BE2C (cell line): ENCODE results near the gene TNFAIP3.

GRCh38 chr6:136622650-136623293 lies 72.5 kb upstream of the MAP7 start:
- RRBS, result no CpG with 5 or more reads among the region's 6 CpGs

GRCh38 chr6:136784912-136785837 lies 7.1 kb downstream of the MAP3K5 start:
- RRBS, result no CpG with 5 or more reads among the region's 11 CpGs

- RRBS, result no CpG with 5 or more reads among the region's 18 CpGs
Measured at GRCh38 chr6:136793431-136793987, 1.2 kb upstream of the MAP3K5 start.

GRCh38 chr6:137416650-137417240 lies 77.4 kb downstream of the OLIG3 start:
- RRBS, result no CpG with 5 or more reads among the region's 9 CpGs

DNA sequence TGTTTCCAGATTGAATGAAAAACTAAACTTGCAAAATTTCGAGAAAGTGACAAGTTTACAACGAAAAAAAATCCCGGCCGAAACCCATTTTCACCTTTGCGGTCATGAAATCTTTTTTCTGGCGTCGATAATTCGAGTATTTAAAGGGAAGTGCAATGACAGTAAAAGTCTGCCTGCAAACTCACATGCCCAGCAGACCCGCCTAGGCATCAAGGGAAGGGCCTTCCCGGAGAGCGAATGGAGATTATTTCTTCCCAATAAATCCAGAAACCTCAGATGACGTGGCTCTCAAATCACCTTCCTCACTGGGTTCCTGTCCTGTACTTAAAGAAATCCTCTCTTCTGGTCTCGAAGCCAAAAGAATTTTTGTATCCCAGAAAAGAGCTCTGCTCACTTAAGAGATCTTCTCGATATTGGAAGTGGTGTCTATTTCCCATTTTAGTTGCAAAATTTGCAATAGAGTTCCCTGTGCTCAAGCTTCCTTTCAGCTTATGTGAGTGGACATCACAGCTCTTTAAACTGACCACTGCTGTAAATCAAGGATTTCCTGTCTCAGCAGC lies 4.1 kb downstream of the OLIG3 start:
- RRBS, result no CpG with 5 or more reads among the region's 14 CpGs

DNA sequence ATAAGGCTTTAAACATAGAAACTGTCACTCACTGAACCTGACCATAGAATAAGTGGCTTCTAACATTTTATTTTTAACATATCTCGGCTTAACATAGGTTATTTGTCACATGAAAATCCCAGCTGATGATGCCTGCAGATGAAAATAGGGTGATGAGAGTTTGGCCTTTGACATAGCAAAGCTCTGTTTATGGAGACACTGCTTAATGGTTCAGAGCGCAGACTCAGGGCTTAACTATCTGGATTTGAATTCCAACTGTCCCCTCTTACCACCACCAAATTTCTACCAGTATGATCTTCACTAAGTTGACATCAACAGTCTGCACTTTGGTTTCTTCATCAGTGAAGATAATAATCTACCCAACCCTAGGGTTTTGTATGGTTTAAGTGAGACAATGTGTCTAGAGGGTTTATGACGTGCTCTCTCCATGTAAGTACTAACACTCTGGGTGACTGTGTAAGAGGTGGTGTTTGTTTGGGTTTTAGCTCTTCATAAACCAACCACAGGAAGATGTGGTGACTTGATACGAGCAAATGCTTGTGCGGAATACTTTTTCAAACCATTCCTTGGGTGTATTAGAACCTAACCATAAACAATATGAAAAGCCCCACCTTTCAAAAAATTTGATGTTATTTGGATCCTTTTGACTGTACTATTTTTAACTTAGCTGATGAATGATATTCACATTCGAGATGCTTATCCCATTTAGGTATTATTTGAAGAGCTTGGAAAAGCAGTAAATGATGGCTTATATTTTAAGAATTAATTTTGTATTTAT lies 151.4 kb upstream of the TNFAIP3 start:
- RRBS, result no CpG with 5 or more reads among the region's 6 CpGs

DNA sequence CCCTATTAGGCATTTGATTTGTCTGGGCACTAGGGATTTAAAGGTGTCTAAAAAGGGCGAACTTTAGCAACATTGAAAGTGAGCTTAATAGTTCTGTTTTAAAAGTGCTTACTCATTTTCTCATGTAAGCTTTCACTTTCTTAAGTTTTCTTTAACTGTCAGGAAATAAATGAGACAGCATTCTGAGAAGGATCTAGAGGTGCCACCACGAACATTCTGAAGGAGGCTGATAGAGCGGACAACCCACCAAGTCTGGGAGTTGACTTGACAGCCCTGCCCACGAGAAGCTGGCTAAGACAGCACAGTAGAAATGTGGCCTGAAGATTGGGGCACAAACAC lies 144.4 kb upstream of the TNFAIP3 start:
- RRBS, result no CpG with 5 or more reads among the region's 4 CpGs

DNA sequence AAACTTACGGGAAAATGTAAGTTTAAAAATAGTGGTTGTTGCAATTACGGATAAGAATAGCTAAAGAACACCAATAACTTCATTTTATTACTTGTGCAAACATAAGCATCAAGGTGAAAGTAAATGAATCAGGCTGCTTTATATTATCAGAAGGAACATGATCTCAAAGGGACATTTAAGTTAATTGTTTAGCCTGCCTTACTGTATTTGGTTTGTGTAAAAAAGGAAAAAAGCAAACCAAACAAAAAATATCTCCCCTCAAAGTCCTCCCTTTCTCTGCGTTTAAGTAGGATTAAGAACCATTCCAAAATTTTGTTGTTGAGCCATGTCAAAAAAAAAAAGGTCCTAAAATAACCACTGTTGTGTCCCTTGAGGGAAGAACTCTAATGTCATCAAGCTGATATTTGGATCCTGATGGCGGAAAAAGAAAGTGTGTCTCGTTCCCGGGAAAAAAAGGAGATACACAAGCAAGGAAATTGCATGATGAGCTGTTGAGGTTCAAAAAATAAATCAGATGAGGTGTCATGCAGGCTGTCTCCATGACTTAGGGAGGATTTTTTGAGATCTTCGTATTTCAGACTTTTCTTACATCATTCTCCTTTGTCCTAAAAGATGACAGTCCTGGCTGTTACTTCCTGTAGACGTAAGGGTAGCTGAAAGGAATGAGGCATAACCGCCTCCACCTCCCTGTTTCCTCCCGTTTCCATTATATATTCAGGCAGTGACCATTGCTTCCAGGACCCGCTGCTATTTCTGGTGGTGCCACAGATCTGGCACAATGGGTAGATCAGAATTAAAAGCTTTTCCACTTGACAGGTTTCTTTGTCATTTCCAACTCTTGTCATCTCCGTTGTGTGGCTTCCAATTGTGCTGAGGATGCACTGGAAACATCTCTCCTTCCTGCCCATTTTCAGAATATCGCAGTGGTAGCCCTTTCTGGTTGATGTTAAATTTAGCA lies 117.4 kb upstream of the TNFAIP3 start:
- RRBS, result no CpG with 5 or more reads among the region's 13 CpGs

DNA sequence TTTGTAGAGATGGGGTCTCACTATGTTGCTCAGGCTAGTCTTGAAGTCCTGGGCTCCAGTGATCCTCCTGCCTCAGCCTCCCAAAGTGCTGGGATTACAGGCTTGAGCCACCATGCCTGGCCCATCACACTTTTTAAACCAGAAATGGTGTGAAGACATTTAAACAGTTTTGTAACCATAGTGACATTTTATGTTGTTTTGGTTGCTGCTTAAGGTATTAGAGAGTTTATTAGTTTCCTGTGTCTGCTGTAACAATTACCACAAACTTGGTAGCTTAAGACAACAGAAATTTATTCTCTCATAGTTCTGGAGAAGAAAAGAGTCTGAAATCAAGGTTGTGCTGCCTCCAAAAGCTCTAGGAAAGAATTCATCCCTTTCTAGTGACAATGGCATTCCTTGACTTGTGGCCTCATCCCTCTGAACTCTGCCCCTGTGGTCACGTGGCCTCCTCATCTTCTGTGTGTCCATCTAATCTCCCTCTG lies 104.6 kb upstream of the TNFAIP3 start:
- RRBS, result no CpG with 5 or more reads among the region's 1 CpG

DNA sequence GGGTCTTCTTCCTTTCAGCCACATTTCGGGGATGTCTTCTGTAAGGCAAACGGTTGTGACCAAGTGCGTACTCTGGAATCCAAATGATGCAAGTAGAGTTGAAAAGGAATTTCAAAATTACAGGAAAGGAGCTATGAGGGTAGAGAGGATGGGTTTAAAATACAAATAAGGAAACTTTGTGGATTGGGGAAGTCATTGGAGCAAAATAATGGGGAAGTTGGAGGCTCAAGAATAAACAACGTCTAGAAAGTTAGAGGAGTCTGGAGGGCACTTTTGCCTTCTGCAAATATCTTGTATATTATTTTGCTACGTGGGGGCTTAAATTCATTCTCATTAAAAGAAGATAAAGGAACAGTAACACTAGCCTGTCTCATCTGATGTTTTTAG lies 55.2 kb upstream of the TNFAIP3 start:
- RRBS, result no CpG with 5 or more reads among the region's 5 CpGs

- RRBS, result no CpG with 5 or more reads among the region's 3 CpGs
Measured at GRCh38 chr6:137819538-137820230, 47.4 kb upstream of the TNFAIP3 start.

DNA sequence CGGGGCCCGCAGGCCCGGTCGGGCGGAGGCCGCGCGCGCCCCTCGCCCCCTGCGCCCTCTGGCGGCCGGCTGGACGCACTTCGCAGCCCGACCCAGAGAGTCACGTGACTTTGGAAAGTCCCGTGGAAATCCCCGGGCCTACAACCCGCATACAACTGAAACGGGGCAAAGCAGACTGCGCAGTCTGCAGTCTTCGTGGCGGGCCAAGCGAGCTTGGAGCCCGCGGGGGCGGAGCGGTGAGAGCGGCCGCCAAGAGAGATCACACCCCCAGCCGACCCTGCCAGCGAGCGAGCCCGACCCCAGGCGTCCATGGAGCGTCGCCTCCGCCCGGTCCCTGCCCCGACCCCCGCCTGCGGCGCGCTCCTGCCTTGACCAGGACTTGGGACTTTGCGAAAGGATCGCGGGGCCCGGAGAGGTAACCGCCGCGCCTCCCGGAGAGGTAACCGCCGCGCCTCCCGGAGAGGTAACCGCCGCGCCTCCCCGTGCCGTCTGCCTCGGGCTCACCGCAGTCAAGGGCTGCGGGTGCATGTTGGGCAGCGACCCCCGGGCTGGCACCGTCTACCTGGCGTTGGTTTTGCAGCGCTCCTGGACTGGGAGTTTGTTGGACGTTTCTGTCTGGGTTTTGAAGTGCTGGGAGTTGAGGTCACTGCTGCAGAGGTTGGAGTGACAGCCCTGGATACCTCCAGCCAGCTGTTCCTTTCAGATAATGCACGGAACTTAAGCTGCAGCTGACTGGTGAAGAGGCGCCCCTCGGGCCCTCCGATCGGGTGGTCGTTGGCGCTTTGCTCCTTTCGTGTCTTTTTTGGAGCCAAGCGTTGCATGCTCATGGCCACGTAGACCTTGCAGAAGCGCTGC lies at the start of gene TNFAIP3:
TSS of gene TNFAIP3 (plus strand) at position 180 of the 855 bp plus-strand sequence.
- RRBS, result 2% methylated on average over 38 of the region's 82 CpGs

GRCh38 chr6:137867935-137868405 lies 911 bp downstream of the TNFAIP3 start:
- RRBS, result no CpG with 5 or more reads among the region's 19 CpGs

DNA sequence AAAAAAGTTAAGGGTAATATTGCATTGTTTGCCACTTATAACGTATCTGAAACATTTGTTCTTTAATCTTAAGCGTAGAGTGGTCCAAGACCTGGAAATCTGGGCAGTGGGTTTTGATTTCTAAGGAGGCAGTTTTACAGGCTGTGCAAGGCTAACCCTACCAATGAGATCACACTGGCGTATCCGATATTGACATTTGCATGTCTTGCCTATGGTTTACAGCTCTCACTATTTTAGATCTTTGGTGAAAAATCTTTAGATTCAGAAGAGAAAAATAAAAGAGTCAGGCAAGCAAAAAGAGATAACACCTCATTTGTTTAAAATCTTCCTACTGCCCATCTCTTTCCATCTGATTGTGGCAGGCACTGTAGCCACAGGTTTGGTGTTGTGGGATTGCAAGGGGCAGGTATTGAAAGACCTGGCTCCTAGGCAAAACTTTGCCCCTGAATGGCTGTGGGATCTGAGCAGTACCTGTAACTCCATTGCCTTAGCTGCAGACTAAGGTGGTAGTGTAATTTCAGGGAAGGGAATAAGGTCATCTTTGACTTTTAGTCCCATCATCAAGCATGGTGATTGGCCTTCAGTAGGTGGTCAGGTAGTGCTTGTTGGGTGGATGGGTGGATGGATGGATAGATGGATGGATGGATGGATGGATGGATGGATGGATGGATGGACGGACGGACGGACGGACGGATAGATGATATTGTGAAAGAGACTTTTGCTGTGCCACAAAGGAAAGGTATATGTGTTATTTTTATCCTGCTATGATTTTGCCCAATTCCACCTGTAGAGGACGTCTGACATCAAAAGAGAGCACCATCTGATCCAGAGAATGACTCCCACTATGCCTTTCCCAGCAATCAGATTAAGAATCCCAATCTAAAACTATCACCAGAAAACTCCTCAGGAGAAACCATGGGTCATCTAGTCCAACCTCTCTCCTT lies 1.9 kb downstream of the TNFAIP3 start:
- RRBS, result no CpG with 5 or more reads among the region's 10 CpGs

- RRBS, result no CpG with 5 or more reads among the region's 11 CpGs
Measured at GRCh38 chr6:137875012-137875770, 8.1 kb downstream of the TNFAIP3 start.

DNA sequence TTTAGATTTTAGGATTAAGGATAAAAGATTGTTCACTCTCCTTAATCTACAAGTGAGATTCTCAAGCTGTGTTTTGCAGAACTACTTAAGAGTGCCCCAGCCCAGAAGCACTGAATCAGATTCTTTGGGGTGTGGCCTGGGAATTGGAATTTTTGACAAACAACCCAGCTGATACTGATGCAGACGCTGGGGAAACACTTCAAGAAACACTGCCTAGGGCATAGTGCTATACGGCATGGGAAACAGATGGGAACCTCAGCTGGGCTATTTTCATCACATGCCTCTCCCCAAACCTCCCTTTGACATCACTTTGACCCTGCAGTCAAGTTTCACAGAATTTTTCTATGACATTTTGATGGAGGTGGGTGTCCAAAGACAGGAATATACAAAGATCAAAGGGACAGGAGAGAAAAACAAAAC lies 77.4 kb downstream of the TNFAIP3 start:
- RRBS, result no CpG with 5 or more reads among the region's 2 CpGs

- RRBS, result no CpG with 5 or more reads among the region's 16 CpGs
Measured at GRCh38 chr6:138250539-138251157, 32.4 kb upstream of the PBOV1 start.

GRCh38 chr6:138486484-138487109 lies 12.7 kb downstream of the NHSL1 start:
- RRBS, result no CpG with 5 or more reads among the region's 2 CpGs

GRCh38 chr6:138560075-138560930 lies 61.0 kb upstream of the NHSL1 start:
- RRBS, result no CpG with 5 or more reads among the region's 11 CpGs

DNA sequence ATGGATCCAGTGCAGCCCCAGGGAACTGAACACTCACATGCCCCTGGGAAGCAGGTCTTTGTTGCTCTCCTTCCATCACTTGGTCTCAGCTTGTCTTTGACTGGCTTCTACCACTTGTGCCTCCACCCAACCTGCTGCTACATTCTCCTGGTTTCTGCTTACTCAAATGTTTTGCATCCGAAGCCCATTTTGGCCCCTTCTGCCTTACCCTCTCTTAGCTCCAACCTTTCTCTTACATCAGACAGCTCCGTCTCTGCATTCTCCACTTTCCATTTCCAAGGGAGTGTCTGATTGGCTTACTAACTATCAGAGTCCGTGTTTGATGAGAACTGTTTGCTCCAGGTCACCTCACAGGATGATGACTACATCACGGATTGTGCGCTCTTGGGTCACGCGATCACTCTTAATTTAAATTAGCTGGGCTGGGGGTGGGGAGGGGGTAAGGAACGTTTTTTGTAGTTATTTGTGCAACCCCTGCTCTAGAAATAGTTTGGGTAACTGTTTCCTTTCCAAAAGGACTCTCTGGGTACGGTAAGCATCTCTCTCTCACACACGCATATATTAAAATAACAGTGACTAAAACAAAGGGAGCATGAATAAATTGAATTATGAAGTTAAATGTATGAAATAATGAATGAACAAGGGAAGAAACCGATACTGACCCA lies 809 bp upstream of the ABRACL start:
- RRBS, result no CpG with 5 or more reads among the region's 11 CpGs